ENCODE measurements around a stretch of chr5.

DNA sequence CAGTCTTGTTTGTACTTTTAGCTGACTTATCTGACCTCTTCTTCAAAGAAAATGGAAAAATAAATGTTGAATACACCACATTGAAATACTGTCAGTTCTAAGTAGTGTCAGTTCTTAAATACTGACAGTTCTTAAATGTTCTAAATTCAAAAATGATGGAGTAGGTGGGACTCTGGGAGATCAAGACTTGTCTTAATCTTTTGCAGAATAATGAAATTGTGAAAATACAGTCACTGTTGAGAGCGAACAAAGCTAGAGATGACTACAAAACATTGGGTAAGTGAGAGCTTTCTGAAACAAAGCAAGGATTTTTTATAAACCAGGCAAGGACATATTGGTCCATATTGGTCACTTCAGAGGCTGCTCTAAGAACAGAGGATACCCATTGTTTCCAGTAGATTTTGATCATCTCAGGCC is 31.5 kb upstream of the F2RL2 start:
- RAMPAGE, long total RNA, result no peak
- RRBS, result no CpG with 5 or more reads among the region's 1 CpG

DNA sequence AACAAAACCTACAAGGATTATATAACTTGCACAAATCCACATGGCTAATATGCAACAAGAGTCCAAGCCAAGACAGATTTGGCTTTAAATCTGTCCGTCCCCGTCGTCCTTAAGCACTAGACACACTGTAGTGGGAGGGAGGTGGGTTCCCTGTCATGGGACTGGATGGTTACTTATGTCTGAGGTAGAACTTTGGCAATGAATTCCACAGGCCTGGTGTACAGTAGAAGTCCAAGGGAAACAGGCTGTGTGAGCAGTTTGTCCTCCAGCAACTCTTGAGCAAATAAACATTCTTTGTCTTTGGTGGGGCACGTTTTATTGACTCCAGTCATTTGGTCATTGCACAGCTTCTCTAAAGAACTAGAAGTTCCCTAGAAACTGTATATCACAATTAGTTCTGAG is 24.9 kb upstream of the F2R start:
- RAMPAGE, long total RNA, result no peak
- RRBS, result no CpG with 5 or more reads among the region's 4 CpGs

- RAMPAGE, long total RNA, result no peak
- RRBS, result 5% methylated on average over 16 of the region's 44 CpGs
Observed at GRCh38 chr5:76715030-76715525, 848 bp upstream of the F2R start.

GRCh38 chr5:76736232-76736640 is 20.3 kb downstream of the F2R start:
- RAMPAGE, long total RNA, result no peak
- RRBS, result no CpG with 5 or more reads among the region's 2 CpGs

DNA sequence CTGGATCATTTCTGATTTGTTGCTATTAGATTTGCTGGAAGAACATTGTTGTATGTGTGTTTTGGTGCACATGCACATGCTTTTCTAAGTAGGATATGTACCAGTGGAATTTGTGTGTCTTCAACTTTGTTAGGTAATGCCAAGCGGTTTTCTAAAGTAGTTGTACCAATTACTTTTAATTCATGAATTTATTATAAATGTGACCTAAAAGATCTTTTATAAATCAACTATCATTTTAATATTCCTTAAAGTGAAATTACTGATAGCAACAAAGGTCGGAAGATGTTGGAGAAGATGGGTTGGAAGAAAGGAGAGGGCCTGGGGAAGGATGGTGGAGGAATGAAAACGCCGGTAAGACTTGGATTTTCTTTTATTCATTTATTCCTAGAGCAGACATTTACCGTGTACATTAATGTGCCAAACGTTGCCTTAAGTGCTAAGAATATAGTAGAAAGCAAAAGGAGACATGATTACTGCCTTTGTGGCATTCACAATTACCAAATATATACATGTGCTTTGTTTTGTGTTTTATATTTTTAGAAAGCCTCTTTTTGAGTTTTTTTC is 25.6 kb downstream of the ZBED3 start:
- RAMPAGE, long total RNA, result no peak
- RRBS, result no CpG with 5 or more reads among the region's 6 CpGs

DNA sequence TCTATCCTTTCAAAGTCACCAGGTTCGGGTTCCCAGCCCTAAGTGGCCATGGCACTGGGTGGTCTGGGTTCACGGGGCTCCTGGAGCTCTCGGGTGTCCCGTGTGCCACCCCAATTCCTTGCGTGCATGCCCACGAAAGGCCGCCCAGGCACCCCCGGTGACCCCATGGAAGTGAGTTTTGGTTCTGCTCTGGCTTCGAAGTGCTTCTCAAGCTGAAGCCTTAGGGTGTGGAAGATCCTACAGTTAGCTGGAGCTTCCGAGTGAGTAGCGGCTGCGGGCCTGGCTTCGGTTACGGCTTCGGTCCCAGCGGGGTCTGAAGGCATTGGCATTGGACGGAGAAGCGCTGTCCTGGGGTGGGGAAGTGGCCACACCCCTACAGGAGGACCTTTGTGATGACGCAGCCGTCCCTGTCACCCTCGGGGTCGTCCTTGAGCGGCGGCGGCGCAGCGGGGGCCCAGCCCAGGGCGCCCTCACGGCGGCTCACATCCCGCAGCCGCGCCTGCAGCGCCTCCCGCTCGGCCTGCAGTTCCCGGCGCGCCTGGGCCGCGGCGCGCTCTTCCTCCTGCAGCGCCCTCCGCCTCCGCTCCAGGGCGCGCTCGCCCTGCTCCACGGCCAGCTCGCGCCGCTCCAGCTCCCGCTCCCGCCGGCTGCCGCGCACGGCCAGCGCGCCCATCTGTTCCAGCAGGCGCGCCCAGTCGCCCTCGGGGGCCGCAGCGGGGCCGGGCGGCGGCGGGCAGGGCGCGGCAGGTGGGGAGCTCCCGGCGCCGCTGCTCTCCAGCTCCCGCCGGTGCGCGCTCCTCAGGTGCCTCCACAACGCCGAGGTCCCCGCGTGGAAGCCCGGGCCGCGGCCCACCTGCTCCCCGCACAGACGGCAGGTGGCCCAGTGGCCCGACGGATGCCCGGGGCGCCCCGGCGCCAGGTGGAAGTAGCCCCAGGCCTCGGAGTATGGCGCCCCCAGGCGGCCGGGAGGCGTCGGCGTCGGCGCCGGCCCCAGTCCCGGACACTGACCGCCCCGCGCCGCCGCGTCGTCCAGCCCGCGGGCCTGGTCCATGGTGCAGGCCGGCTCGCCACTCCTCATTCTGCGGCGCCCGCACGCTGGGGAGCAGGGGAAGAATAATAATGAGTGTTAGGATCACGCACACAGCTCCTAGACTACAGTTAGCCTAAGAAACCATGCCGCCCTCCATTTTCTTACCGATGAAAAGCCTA is 9.9 kb downstream of the ZBED3 start:
- RAMPAGE, long total RNA, result no peak
- RRBS, result 17% methylated on average over 56 of the region's 124 CpGs

GRCh38 chr5:77132650-77133628 is 45.9 kb upstream of the ZBED3 start:
- RAMPAGE, long total RNA, result no peak
- RRBS, result no CpG with 5 or more reads among the region's 3 CpGs

DNA sequence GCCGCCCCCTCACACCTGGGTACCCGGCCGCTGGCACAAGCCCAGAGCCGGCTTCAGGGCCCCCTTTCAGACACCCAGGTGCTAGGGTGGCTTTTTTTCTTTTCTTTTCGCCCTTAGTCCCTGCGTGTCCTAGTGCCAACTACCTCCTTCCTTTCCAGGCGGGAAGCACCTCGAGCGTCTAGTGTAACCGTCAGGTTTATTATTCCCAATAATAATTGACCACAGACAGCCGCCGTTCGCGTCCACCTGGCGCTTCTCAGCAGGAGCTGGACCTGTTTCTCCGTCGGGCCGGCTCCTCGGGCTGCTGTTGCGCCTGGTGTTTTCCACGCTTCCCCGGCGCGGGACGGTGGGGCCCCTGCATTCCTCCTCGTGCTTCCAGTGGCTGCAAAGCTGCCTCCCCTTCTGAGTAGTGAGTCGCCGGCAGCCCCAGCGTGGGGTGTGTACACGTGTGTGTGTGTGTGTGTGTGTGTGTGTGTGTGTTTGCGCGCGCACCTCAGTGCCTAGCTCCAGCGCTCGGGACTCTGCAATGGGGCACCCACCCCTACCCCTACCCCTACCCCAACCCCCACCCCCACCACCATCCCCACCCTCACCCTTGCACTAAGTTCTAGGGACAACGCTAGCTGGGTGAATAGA is 29.8 kb upstream of the PDE8B start:
- RAMPAGE, long total RNA, result no peak
- RRBS, result 3% methylated on average over 13 of the region's 36 CpGs

- RAMPAGE, long total RNA, result no peak
- RRBS, result no CpG with 5 or more reads among the region's 21 CpGs
Observed at GRCh38 chr5:77181358-77182341, 28.8 kb upstream of the PDE8B start.

- RAMPAGE, long total RNA, result no peak
- RRBS, result no CpG with 5 or more reads among the region's 3 CpGs
Observed at GRCh38 chr5:77235783-77236548, 25.5 kb downstream of the PDE8B start.

DNA sequence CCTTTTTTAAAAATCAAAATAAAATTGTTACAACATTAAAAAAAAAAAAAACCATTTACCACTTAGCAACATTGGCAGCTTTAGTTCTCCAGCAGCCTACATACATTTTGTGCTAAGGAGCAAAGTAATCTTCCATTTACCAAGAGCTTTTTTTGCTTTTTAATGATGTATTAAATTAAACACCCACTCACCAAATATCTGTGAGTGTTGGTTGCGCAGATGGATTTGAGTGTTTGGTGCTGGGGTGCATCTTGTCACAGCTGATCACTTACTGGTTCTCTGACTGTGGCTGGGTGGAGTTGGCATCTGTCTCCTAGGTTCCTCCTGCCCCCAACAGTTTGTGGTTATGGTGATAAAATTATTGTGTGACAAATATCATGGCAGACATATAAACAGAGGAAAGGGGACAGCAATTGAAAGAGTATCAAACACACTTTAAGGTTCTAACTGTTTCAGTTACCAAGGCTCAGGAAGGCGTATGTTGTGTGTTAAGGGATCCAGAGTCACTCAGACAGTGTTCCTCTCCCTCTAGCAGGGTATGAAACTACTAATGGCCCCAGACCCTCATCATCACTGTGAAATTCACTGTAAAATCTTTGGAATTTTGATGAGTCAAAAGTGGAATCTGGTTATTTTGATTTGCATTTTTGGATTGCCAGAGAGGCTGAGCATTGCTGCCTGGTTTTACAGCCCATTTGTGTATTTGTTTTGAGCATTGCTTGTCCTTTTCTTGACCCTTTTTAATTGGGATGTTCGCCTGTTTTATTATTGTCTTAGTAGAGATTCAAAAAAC is 81.7 kb downstream of the PDE8B start:
- RAMPAGE, long total RNA, result no peak
- RRBS, result no CpG with 5 or more reads among the region's 3 CpGs

- RAMPAGE, long total RNA, result no peak
Observed at GRCh38 chr5:77485200-77485494, 7.0 kb downstream of the WDR41 start.

DNA sequence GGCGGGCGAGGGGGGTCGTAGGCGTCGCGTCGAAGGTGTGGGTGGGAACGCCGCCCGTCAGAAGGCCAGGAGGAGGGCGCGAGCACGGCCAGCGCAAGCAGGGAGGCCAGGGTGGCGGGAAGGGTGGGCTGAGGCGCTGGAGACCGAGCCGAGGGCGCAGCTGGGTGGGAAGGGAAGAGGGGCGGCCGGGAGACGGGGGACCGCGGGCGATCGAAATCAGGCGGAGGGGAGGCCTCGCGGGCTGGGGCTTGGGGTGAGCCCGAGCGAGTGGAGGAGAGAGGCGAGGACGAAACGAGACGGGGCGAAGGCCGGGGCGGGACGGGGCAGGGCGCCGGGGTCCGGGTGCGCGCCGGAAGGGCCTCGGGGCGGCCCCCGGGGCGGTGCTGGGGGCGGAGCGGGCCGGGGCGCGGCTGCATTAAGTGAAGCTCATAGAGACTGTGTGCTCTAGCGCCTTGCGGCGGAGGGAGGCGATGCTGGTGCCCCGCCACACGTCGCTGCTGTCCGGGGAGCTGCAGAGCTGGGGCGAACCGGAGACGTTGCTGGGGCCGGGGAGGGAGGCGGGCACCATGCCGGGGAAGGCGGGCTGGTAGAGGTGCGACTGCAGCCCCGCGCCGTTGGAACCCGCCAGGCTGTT is 8.5 kb downstream of the OTP start:
- RAMPAGE, long total RNA, result no peak
- RRBS, result 4% methylated on average over 18 of the region's 74 CpGs

GRCh38 chr5:77630483-77631375 is 7.8 kb downstream of the OTP start:
- RAMPAGE, long total RNA, result no peak
- RRBS, result 7% methylated on average over 13 of the region's 62 CpGs

GRCh38 chr5:77760845-77761106 is 15.4 kb downstream of the TBCA start:
- RAMPAGE, long total RNA, result no peak
- RRBS, result no CpG with 5 or more reads among the region's 14 CpGs

DNA sequence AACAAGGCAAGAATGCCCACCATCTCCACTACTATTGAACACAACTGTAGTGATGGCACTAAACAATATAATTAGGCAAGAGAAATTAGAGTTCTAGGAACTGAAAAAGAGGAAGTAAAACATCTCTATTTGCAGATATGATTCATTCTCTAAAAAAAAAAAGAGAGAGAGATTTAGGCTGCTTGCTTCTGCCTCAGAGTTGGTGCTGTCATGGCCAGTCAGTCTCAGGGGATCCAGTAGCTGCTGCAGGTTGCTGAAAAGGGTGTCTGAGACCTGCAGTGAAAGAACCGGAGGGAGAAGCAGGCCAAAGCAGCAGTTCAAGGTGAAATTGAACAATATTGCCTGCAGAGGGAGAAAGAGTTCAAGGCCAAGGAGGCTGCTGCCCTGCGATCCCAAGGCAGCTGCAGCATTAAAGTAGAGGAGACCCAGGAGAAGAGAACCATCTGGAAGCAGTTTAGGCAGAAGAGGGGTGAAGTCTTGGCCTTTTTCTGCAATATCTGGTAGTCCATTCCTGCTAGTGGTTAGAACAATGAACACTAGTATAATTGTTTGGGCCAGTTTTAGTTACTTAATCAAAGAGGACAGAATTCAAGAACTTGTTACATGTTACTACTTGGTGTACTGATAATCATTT is 72.4 kb downstream of the AP3B1 start:
- RAMPAGE, long total RNA, result no peak
- RRBS, result no CpG with 5 or more reads among the region's 2 CpGs

GRCh38 chr5:78475541-78476513 is 115.4 kb downstream of the SCAMP1 start:
- RAMPAGE, long total RNA, result no peak
- RRBS, result no CpG with 5 or more reads among the region's 3 CpGs

DNA sequence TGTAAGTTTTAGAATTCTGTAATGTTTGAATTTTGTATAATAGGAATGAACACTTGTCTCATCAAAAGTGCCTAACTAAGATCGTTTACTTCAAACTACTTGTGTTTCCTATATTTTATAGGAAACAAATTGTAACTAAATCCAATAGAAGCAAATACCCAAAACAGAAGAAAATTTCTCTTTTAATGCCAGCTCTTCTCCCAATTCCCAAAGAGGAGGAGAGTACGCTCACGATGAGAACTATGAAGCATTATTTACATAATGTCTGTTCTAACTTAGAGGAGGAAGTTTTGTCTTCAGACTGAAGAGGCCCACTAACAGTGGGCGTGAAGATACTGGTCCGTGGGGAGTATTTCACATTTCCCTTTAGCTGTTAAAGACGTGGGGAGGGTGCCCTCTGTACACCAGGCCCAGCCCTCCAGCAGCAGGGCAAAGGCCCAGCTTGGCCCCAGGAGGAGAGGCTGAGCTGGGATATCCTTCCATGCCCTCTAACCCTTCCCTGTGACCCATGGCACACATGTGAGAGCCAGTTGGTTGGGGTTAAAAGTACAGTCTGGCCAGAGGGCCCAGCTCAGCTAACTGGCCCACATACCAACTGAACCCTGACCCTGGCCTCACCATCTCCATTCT is 74.6 kb downstream of the LHFPL2 start:
- RAMPAGE, long total RNA, result no peak
- RRBS, result no CpG with 5 or more reads among the region's 6 CpGs

GRCh38 chr5:78595018-78595507 is 53.5 kb downstream of the LHFPL2 start:
- RAMPAGE, long total RNA, result no peak
- RRBS, result no CpG with 5 or more reads among the region's 5 CpGs

DNA sequence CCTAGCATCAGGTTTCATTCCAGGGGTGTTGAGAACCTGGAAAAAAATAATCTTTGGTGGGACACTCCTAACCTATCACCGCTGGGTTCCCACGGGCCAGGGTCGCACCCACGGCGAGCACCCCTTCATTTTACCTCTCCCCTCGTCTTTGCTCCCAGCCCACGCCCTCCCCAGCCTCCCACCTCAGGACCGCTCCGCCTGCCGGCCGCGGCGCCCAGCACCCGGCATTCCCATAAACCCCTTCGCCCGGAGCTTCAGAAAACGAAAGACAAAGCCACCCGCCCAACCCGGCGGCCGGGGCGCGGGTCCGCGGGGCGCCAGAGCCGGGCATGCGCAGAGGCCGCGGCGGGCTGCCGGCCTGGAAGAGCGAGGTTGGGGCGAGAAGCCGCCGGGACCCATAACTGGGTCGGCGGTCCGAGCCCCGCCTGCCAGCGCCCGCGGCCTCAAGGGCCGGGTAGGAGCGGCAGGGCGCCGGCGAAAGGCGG is 652 bp downstream of the ARSB start:
- RAMPAGE, long total RNA, result no peak
- RRBS, result 2% methylated on average over 12 of the region's 49 CpGs

Data from hepatocyte (in vitro differentiated cells and primary cell).